ENCODE measurements around the genes ELP4, CAT and EHF.

GRCh38 chr11:31509312-31510314 is at the start of gene ELP4:
Gene ELP4, plus strand, starts transcription at chr11:31509767.
- PRO-cap, 4 experiments: peak in 4 of 4 experiments; most common plus-strand start chr11:31509770 (in 1); most common minus-strand start chr11:31509603 (in 4)
- RAMPAGE, long total RNA, 2 experiments: start-site peak on the minus strand in 1 of 2 experiments, at chr11:31509594-31509608 at its widest, 89 reads per replicate
- RRBS: no CpG with 5 or more reads among the region's 50 CpGs

GRCh38 chr11:31812769-31813862 is 2.0 kb upstream of the PAX6 start:
- PRO-cap, 4 experiments: no peak in any of the 4 experiments
- RAMPAGE, long total RNA, 2 experiments: no peak in any of the 2 experiments
- RRBS: 5% methylated on average over 21 of the region's 59 CpGs

DNA sequence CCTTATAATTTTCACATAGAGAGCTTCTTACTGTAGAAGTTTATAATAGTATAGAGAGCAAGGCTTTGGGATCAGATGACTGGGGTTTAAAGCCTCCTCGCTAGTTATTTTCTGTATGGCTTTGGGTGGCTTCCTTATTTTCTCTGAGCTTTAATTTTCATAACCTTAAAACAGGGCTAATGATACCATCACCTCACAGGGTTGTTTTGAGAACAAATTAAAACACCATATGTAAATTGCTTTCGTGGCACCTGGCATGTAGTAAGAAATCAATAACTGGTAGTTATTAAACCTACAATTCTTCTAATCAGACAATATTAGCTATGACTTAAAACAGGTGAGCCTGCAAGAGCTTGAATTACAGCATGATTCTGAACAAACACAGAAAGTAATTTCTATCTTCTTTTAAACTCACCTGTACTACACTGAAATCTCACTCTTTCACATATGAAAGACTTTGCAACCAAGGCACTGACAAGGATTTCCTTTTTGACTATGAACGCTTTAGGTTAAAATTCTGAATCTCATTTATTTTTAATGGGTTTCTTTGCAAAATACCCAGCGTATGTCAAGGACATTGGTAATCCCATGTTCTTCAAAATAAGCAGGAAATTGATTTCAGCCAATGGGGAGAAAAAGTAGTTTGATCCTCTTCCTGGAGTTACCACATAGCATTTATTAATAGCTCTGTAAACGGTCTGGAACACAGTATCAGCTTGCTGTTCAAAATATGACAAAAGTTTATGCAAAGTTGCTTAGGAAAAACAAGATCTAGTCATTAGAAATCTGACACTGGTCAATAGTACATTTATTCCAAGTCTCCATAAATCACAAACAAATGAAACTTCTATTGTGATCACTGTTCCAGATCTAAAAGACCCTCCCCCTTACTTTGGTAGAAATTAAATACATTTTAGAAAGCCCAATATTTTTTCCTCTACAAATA is 7.8 kb upstream of the WT1 start:
- PRO-cap, 4 experiments: no peak in any of the 4 experiments
- RAMPAGE, long total RNA, 2 experiments: no peak in any of the 2 experiments
- RRBS: no CpG with 5 or more reads among the region's 5 CpGs

- PRO-cap, 4 experiments: peak in 2 of 4 experiments; most common plus-strand start chr11:32892588 (in 1); most common minus-strand start chr11:32892556 (in 2)
- RAMPAGE, long total RNA, 2 experiments: no peak in any of the 2 experiments
- RRBS: 2% methylated on average over 16 of the region's 35 CpGs
Observed at GRCh38 chr11:32892118-32892639, 432 bp upstream of the QSER1 start.

GRCh38 chr11:33633203-33633855 is 67.3 kb downstream of the C11orf91 start:
- PRO-cap, 4 experiments: no peak in any of the 4 experiments
- RAMPAGE, long total RNA, 2 experiments: no peak in any of the 2 experiments
- RRBS: no CpG with 5 or more reads among the region's 14 CpGs

DNA sequence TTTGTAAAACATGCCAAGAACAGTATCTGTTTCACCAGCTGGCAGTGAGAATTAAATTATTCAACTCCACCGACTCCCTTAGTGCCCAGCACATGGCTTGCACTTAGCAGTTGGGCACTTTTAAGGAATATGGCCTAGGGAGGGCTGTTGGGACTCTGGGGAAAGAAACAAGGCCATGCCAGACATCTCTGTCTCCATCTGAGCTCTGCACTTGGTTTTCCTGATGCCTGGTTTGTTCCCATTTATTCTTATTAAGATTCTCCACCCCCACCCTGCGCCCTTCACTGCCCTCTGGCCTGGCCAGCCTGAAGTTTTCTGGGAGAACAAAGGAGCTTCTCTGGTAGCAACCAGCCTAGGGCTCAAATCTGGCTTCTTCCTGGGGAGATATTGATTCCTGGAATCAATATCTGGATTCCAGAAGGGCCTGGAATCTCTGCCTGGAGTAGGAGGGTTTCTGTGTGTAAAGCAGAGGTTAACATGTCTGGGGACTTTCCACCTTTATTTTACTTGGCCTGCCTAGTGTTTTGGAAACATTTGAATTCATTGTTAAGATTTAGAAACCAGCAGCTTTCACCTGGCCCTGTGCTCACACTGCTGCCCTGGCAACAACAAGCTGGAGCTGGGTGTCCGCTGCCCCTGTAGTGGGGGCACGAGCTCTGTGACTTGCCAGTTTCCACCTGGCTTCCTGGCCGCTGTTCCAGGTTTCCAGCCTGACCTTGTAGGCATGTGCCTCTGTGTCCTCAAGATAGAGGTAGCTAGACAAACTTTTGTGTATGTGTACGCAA is 5.6 kb downstream of the C11orf91 start:
- PRO-cap, 4 experiments: no peak in any of the 4 experiments
- RAMPAGE, long total RNA, 2 experiments: no peak in any of the 2 experiments
- RRBS: no CpG with 5 or more reads among the region's 6 CpGs

DNA sequence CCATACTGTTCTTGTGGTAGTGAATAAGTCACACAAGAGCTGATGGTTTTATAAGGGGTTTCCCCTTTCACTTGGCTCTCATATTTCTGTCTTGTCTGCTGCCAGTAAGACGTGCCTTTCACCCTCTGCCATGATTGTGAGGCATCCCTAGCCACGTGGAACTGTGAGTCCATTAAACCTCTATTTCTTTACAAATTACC is 4.4 kb downstream of the CD59 start:
- PRO-cap, 4 experiments: no peak in any of the 4 experiments
- RAMPAGE, long total RNA, 2 experiments: no peak in any of the 2 experiments
- RRBS: no CpG with 5 or more reads among the region's 2 CpGs

DNA sequence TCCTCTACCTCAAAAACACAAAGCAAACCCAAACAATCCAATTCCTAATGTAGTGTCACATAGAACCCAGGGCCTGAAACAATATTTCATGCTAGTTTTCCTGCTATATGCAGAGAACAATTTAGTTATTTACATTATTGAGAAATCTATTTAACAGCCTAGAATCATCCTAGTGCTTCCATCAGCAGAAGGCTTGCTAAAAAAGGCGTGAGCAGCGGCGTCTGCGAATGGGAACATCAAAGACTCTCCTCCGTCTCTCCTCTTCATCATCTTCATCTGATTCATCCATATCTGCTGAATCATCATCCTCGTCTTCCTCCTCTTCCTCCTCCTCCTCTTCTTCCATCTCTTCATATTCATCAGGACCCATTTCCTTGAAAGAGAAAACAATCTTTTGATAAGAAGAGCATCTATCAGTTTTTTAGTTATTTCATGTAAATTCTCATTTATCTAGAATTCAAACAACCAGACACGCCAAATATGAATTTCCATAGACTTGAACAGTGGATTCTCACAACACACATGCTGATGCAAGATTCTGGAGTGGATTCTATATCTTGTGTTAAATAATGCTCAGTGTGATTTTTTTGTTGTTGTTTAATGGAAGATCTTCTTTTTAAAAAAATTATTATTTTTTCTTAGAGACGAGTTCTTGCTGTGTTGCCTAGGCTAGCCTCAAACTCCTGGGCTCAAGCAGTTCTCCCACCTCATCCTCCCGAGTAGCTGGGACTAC is 5.7 kb upstream of the CD59 start:
- PRO-cap, 4 experiments: no peak in any of the 4 experiments
- RAMPAGE, long total RNA, 2 experiments: no peak in any of the 2 experiments
- RRBS: no CpG with 5 or more reads among the region's 9 CpGs

GRCh38 chr11:33770159-33770686 is 4.1 kb downstream of the FBXO3 start:
- PRO-cap, 4 experiments: no peak in any of the 4 experiments
- RAMPAGE, long total RNA, 2 experiments: no peak in any of the 2 experiments
- RRBS: no CpG with 5 or more reads among the region's 2 CpGs

DNA sequence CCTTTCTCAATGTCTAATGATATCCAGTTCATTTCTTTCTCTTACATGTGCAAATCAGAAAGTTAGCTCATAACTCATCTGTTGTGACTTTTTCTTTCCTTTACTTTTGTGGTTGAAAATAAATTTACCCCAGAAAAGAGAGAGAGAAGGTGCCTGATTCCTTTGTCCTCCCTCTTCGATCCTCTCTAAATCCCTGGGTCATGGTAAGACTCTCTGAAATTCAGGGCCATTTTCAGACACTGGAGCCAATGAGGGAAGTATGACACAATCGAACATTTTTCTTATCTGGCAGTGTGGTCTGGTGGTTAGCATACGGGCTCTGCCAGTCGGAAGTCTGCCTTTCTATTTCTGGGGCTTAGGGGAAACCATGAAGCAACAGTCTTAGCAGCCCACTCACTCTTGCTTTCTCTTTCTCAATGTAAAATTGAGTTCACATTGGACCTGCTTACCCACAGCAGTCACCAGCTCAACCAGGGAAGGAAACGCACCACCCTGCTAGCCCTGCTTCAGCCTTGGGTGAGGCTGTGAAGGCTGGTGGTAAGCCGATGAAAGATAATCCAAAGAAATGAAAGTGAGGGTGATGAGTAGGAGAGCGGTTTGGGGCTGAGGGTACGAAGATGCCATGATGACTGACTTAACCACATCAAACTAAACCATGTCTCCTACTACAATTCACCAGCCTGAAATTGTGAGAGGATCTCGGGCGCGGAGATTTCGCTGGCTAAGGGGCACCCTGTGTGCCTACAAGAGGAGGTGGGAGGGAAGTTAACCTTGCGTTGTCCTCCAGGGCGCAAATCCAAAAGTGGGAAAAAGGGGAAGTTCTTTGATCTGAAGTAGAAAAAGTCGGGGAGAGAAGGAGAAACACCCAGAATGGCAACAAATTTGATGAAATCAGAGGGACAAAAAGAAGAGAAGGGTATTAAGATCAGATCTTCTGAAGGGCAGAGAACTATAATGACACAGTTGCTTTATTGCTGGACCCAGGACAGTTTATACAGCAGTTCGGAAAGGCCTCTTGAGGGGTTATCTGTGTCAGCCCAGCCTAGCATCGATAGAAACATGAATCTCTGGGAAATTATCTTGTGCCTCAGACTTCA is 2.0 kb upstream of the LMO2 start:
- PRO-cap, 4 experiments: peak in 2 of 4 experiments; most common plus-strand start position 457 of the sequence (in 2)
- RAMPAGE, long total RNA, 2 experiments: no peak in any of the 2 experiments
- RRBS: no CpG with 5 or more reads among the region's 17 CpGs

DNA sequence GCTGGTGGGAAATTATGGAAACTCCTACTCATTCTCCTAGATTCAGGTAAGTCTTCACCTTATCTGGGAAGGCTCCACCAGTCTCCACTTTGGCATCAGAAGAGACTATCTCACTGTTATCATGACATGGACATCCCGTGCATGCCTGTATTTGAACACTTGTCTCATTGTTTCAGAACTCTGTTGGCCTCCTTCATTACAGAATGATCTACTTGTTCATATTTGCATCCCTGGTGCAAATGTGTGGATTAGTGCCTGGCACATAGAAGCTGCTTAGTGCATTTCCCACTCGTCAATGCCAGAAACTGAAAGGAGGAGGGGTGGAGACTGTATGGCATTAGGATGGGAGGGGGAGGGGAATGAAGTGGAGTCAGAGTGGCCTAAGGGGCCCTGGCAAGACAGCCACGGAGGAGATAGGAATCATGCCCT is 54.0 kb upstream of the CAPRIN1 start:
- PRO-cap, 4 experiments: no peak in any of the 4 experiments
- RAMPAGE, long total RNA, 2 experiments: no peak in any of the 2 experiments
- RRBS: no CpG with 5 or more reads among the region's 3 CpGs

GRCh38 chr11:34309583-34310625 is 47.9 kb downstream of the ABTB2 start:
- PRO-cap, 4 experiments: no peak in any of the 4 experiments
- RAMPAGE, long total RNA, 2 experiments: no peak in any of the 2 experiments
- RRBS: no CpG with 5 or more reads among the region's 12 CpGs

DNA sequence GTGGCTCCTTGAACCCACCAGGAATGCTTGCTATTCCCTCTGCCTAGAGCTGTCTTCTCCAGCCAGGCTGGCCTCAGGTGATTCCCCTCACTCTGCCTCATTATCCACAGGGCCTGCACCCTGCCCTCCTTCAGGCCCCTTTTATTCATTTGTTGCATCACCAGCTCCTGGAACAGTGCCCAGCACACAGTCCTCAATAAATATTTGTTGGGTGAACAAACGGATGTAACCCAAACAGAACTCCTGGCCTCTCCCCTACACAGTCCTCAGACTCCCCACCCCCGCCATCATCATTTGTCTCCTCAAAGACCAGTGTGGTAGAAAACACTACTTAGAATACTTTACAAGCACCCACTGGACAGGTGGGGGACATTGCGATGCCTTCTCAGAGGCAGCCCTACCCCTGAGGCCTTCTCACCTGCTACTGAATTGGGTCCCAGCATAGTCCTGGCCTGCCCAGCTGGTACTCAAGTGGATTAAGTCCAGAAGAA is 12.5 kb downstream of the ABTB2 start:
- PRO-cap, 4 experiments: no peak in any of the 4 experiments
- RAMPAGE, long total RNA, 2 experiments: no peak in any of the 2 experiments
- RRBS: no CpG with 5 or more reads among the region's 3 CpGs

GRCh38 chr11:34345977-34346532 is 11.8 kb downstream of the ABTB2 start:
- PRO-cap, 4 experiments: peak in 2 of 4 experiments; most common plus-strand start chr11:34346374 (in 2); most common minus-strand start chr11:34346251 (in 1)
- RAMPAGE, long total RNA, 2 experiments: no peak in any of the 2 experiments
- RRBS: no CpG with 5 or more reads among the region's 8 CpGs

GRCh38 chr11:34438319-34439733 is at the start of gene CAT:
Gene CAT, plus strand, starts transcription at chr11:34438934.
- PRO-cap, 4 experiments: peak in 4 of 4 experiments; most common plus-strand start chr11:34438934 (in 2); most common minus-strand start chr11:34438761 (in 2)
- RAMPAGE, long total RNA, 2 experiments: start-site peak on the plus strand in 2 of 2 experiments, at chr11:34438887-34438995 at its widest, 245 to 1,193 reads per replicate
- RRBS: 2% methylated on average over 16 of the region's 69 CpGs

DNA sequence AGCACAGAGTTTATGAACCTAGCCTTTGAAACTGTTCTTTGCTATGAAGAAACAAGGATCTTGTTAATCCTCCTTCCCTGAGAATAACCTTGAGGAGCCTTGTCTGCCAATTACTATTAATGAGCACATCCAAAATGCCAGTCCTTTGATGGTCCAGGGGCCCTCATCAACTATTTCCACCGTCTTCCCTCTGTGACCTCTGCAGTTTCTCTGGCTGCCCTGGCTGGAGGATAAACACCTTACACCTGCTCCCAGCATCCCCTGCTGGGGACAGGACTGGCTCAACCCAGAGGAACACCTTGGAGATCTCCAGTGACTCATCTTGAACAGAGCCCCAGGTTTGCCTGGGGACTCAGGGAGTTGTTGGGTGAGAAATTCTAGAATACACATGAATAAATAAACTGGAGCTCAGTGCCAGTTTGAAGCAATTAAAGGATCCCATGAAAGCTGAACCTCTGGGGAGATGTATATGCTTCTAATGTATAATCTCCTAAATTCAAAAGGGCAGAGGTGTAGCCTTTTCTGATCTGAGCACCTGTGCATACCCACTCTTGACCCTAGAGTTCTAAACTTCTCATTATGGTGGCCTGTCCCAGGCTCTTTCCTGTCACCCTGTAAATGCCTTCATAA is 24.1 kb upstream of the ELF5 start:
- PRO-cap, 4 experiments: no peak in any of the 4 experiments
- RAMPAGE, long total RNA, 2 experiments: no peak in any of the 2 experiments
- RRBS: no CpG with 5 or more reads among the region's 1 CpG

DNA sequence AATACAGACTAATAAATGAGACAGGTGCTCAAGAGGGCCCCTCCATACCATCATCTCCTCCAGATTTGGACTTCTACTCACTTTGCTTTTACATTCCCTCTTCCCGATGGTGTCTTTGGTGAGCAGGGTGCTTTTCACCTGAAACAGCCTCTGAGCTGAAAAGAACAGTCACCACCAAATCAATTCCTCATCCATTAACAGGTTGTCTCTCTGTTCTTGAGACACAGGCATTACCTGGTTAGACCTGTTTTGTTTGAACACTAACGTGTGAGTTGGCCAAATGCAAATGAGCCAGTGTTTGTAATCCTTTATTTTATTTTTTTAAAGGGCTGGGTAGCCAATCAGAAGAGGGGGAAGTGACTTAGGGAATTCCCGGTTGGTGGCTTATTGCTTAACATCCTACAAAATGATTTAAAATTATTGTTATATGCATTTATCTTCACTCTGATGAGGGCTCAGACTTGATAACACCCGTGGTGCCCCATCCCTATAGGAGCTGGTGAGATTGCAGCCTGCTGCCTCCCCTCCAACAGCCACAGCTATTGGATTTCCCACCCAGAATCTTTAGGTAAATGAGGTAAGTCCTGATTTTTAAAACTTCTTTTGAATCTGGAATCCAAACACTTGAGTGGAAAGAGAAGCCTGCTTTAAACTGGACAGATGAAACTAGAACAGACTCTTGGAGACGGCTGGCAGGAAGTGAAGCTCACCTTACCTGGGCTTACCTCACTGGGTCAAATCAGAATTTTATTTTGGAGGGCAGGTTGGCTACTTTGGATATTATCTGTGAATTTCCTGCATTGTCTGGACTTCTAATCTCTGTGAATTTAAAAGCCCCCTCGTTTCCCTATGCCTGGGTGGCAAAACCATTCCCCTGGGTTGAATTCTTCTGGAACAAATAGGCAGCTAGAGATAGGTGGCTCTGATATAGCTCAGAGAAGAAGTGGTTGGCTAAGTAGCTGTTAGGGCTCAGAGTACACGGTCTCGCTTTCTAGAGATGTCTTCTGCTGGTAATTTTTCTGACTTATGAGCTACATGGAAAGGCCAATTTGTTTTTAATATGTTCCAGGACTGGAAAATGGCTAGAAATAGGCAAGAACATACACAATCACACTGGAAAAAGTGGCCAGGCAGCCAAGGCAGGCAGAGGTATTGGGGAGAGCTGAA is at the start of gene EHF:
Gene EHF (plus strand): TSS at position 442 of the 1,167 bp plus-strand sequence.
- PRO-cap, 4 experiments: peak in 2 of 4 experiments; most common plus-strand start position 442 of the sequence (in 2); most common minus-strand start position 196 of the sequence (in 1)
- RAMPAGE, long total RNA, 2 experiments: start-site peak on the plus strand in 1 of 2 experiments, centred at position 453 of the sequence, 29 reads per replicate
- RRBS: no CpG with 5 or more reads among the region's 8 CpGs

- PRO-cap, 4 experiments: no peak in any of the 4 experiments
- RAMPAGE, long total RNA, 2 experiments: no peak in any of the 2 experiments
- RRBS: no CpG with 5 or more reads among the region's 4 CpGs
Observed at GRCh38 chr11:34854975-34855446, 61.2 kb downstream of the APIP start.

DNA sequence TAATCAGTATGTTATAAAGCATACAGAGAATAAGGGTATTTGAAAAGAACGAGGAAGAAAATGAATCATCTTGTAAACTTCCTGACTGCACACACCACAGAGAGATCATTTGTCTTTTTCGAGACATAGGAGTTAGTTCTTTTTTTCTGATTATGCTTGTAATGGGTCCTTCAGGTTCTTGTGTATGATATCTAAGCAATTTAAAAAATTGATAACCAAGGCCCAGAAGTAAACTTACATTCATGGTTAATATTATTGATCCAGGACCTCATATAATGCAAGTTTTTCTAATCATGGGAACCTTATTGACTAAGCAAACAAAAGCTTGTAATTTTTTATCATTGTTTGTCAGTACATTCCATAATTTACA is 61.2 kb downstream of the PDHX start:
- PRO-cap, 4 experiments: no peak in any of the 4 experiments
- RAMPAGE, long total RNA, 2 experiments: no peak in any of the 2 experiments
- RRBS: no CpG with 5 or more reads among the region's 2 CpGs

DNA sequence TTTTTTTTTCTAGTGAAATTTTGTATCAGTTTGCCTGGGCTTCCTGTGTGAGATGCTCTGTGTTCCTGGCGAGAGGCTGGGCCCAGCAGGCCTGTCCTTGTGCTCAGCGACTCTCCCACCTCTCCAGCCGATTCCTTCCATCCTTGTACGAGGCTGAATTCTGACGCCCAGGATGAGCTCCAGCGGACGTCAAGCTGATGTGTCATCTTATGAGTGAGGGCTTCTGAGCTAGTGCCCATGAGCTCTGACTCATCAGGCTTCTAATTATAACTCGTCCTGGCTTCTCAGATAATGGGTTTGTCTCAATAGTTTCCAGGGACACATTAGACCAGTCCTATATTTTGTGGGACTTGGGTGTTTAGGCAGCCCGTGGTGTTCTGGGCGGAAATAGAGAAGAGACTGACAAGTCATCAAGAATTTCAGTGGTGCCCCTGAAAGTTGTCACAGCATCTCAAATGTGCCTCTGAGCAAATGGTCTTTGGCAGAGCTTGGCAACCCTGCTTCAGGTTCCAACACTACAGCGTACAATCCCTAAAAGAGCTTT is 108.2 kb upstream of the CD44 start:
- PRO-cap, 4 experiments: peak in 2 of 4 experiments; most common plus-strand start position 305 of the sequence (in 1); most common minus-strand start position 107 of the sequence (in 1)
- RAMPAGE, long total RNA, 2 experiments: no peak in any of the 2 experiments
- RRBS: no CpG with 5 or more reads among the region's 11 CpGs

All from uterus (tissue), 7 donors.